Kidney (tissue), 2 donors: ENCODE results near the genes FAM120A and ZNF169.

DNA sequence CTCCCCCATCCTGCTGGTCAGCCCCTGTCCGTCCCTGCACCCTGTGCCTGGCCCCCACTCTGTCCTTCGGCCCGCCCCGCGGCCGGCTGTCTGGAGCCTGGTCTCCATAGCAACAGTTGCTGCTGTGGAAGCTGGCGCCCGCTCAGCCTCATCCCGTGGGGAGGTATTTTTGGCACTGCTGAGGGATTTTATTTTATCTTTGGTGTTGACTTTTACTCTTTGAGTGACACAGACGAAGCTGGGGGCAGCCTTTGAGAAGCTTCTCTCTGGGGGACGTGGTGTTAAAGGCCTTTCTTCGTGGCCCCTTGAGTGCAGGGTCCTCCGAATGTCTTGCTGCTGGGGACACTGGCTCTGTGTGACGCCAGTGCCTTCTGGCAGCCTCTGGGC, 21.5 kb downstream of the WNK2 start:
- PRO-cap = no peak
- RRBS = no CpG with 5 or more reads among the region's 14 CpGs

DNA sequence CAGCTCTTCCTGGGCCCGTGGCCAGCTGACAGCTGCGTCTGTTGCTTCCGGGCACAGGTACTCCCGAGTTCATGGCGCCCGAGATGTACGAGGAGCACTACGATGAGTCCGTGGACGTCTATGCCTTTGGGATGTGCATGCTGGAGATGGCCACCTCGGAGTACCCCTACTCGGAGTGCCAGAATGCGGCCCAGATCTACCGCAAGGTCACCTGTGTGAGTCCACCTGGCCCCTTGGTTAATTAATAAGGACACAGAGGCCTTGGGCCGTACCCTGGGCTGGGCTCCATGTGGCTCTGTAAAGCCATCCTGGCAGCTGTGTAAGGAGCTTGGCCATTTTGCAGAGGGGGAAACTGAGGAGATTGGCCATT, 50.8 kb downstream of the WNK2 start:
- PRO-cap = no peak
- RRBS = 85% methylated on average over 3 of the region's 15 CpGs

GRCh38 chr9:93451634-93452780, at the start of gene FAM120A:
Gene FAM120A, plus strand, starts transcription at chr9:93451685.
- PRO-cap = bidirectional peak, plus-strand start at chr9:93451705, minus-strand start at chr9:93451527; bidirectional peak, plus-strand start at chr9:93452522, minus-strand start at chr9:93452364
- RRBS = 2% methylated on average over 40 of the region's 127 CpGs

- PRO-cap = no peak
- RRBS = no CpG with 5 or more reads among the region's 4 CpGs
Measured at GRCh38 chr9:93476692-93477282, 23.4 kb upstream of the FAM120AOS start.

GRCh38 chr9:93589505-93590057, 13.2 kb downstream of the PHF2 start:
- PRO-cap = bidirectional peak, plus-strand start at chr9:93589905, minus-strand start at chr9:93589789
- RRBS = no CpG with 5 or more reads among the region's 8 CpGs

GRCh38 chr9:93614545-93615181, 38.3 kb downstream of the PHF2 start:
- PRO-cap = no peak
- RRBS = no CpG with 5 or more reads among the region's 7 CpGs

- PRO-cap = no peak
- RRBS = 96% methylated on average over 3 of the region's 18 CpGs
Measured at GRCh38 chr9:93659907-93660800, 83.8 kb downstream of the PHF2 start.

- PRO-cap = no peak
- RRBS = 97% methylated on average over 5 of the region's 18 CpGs
Measured at GRCh38 chr9:93677664-93678418, 101.5 kb downstream of the PHF2 start.

DNA sequence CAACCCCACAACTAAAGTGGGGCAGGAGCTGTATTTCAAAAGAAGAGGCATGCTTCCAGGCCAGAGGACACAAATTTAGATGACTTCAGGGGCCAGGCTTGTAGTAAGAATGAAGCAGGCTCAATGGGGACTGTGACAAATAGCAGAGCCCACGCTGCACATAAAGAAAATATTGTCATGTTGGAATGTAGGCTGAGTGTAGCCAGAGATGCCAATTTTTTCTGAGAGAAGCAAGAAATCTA, 75.0 kb downstream of the PTPDC1 start:
- PRO-cap = no peak
- RRBS = no CpG with 5 or more reads among the region's 1 CpG

DNA sequence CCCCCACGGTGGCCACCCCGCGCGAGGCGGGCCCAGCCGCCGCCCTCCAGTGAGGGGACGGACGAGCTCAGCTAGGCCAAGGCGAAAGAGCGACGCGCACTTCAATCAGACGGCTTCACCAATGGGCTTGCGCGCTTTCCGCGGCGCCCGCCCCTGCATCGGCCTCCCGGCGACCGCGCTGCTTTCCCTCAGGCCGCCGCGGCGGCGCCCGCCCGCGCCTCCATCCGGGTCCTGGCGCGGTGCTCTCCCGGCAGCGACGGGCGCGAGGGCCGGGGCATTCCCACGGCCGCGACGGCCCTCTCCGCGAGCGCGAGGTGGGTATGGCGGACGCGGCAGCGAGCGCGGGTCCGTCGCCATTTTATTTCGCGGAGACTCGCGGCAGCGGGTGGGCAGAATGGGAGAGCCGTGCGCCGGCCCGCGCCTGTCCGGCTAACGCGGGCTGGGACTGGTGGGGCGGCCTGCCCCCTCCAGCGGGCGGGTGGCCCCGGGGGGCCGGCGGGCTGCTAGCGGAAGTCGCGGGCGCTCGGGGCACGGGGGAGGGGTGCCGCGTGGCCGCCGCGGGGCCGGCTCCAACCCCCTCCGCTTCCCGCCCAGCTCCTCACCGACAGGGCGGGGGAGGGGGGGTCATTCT, 81.9 kb downstream of the PTPDC1 start:
- PRO-cap = bidirectional peak, plus-strand start at position 191 of the sequence, minus-strand start outside the sequence; bidirectional peak, plus-strand start at position 473 of the sequence, minus-strand start at position 360 of the sequence; bidirectional peak, plus-strand start outside the sequence, minus-strand start at position 606 of the sequence
- RRBS = 2% methylated on average over 20 of the region's 93 CpGs

GRCh38 chr9:94258870-94259468, at the start of gene ZNF169:
Gene ZNF169, plus strand, starts transcription at chr9:94259298.
- PRO-cap = unidirectional peak, plus-strand start at chr9:94259328
- RRBS = 1% methylated on average over 8 of the region's 27 CpGs

DNA sequence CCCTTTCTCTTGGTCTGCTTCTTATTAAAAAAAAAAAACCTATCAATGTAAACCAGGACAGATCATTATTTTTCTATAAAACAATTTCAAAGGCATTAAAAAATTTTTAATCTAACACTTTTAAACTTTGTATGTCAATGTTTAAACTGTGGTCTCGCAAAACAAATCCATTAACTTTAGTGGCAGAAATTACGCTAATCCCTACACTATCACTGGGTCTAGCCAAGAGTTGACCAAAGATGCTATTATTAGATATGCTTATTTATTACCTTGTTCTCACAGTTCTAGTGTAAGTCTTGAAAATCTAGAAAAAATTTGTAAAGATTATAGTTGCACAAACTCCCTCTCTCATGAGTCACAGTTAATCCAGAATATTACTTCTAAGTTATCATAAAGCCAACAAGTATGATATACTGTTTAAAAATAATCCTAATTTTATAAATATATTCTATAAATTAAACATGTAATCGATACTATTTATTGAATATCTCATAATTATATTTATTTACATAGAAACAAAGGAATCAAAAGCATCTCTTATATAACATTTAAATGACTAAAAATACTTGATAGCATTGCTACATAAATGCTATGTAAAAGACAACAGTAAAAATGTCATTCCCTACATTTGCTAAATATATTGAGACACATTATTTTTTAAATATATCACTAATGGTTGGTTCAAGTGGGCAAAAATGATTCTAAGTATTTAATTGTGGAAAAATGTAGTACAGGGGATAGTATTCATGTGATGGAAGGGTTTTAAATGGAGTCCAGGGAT, 43.9 kb downstream of the FBP2 start:
- PRO-cap = no peak
- RRBS = no CpG with 5 or more reads among the region's 3 CpGs

DNA sequence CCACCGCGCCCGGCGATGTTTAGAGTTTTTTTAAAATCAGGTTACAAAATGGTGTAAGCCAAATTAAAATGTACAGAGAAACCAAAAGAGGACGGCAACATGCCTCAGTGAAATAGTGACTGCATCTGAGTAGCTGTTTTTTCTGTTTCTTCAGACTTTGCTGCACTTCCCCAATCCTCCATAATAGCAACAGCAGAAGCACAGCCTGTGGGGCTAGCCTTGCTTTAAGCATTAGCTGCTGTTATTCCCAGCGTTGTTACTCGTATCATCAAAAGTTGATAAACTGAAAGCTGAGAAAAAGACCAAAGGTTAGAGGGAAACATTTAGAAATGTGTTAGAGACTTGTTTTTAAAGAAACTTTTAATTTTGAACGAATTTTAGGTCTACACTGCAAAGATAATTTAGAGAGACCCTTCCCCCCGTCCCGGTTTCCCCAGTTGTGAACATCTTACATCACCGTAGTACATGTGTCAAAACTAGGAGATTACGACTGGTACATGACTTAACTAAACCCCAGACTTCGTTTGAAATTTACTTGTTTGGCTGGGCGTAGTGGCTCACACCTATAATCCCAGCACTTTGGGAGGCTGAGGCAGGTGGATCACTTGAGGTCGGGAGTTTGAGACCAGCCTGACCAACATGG, 28.3 kb upstream of the FBP1 start:
- PRO-cap = no peak
- RRBS = no CpG with 5 or more reads among the region's 15 CpGs

- PRO-cap = no peak
- RRBS = no CpG with 5 or more reads among the region's 7 CpGs
Measured at GRCh38 chr9:94759979-94760545, 33.6 kb downstream of the AOPEP start.

DNA sequence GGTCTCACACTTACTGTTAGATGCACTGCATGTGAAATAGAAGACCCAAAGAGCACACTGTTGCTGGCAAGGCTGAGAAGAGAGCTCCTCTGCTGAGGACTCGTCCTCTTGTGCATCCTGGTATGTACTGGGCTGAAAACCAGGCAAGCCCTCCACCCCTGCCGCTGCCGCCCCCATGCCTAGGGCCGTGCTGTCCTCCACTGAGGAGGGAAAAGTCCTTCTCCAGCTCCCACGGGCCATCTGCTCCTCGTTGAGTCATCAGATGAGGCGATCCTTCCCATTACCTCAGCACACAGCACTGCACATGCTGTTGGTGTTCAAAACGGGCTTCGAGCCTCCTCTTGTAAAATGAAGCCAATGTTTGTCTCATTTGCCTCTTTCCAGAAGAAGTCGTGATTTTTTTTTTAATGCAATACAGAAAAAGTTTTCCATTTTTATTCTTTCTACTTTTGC, 219.0 kb downstream of the AOPEP start:
- PRO-cap = no peak
- RRBS = no CpG with 5 or more reads among the region's 10 CpGs

- PRO-cap = no peak
- RRBS = 100% methylated on average over 1 of the region's 16 CpGs
Measured at GRCh38 chr9:94983590-94984233, 257.2 kb downstream of the AOPEP start.

DNA sequence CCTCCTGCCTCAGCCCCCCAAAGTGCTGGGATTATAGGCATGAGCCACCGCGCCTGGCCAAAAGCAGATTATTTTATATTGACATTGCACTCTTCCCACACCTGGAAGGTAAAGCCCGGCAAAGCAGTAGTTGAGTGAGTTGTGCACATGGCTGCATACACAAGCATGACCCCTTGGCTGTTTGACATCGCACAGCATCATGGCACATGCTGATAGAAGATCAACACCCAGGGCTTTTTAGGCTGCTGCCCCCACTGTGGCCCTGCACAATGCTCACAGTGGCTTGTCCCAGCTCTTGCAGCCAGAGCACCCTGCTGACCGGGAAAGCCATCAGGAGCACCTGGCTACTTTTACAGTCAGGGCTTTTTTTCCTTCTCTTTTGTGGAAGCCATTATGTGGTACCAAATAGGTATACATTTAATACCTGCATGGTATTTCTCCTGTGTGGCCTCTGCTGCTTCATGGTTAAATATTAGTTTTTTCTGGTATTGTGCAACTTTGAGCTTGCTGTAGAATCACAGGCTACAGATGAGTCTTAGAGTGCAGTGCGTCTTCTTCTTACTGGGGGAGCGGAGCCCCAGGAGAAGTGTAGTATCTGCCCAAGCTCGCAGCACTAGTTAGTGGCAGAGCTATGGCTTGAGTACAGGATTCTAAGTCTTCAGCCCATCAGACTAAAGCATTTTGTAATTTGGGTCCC, 264.5 kb downstream of the AOPEP start:
- PRO-cap = no peak
- RRBS = no CpG with 5 or more reads among the region's 8 CpGs

GRCh38 chr9:95021580-95022178, 295.2 kb downstream of the AOPEP start:
- PRO-cap = no peak
- RRBS = no CpG with 5 or more reads among the region's 11 CpGs

GRCh38 chr9:95036623-95037252, 280.8 kb downstream of the FANCC start:
- PRO-cap = no peak
- RRBS = no CpG with 5 or more reads among the region's 3 CpGs

GRCh38 chr9:95077637-95078441, 239.7 kb downstream of the FANCC start:
- PRO-cap = no peak
- RRBS = no CpG with 5 or more reads among the region's 21 CpGs